Cardiac septum (tissue), 1 donor: ENCODE measurements around the gene BANP.

- PRO-cap, result bidirectional peak, plus-strand start at chr16:87951483, minus-strand start at chr16:87951347
Measured at GRCh38 chr16:87951240-87952140, at the start of gene BANP. Gene BANP, plus strand, starts transcription at chr16:87951434.

DNA sequence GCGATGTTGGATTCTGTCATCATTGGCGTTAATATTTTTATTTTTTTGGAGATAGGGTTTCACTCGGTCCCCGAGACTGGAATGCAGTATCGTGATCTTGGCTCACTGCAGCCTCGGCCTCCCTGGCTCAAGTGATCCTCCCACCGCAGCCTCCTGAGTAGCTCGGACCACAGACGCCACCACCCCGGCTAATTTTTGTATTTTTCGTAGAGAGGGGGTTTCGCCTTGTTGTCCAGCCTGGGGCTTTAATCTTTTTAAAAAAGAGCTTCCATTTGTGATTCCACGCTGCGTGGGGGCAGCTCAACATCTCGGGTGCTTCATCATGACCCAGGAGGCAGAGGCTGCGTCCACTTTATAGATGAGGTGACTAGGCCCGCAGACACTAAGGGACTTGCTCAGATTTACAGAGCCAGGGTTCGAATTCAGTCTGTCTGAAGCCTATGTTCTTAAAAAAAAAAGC is 1.5 kb downstream of the BANP start:
- PRO-cap, result no peak

DNA sequence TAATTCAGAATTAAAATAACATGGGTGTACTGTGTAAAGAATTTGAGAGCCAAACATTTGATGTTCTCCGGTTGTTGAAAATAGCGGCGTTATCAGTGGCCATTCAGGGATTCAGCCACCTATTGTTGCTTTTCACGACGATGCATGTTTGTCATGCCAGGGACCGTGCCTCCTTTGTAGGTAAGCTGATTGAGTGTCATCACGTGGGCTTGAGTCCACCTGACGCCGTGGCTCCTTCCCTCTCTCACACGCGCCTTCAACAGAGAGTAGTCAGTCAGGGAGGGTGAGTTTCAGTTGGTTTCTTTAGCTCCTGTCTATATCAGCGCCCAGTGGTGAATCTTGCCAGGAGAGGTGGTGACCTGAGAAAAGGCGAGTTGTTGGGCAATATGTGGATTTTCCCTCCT is 31.1 kb downstream of the BANP start:
- PRO-cap, result no peak

- PRO-cap, result no peak
Measured at GRCh38 chr16:88013727-88014497, 62.7 kb downstream of the BANP start.

GRCh38 chr16:88048069-88048715 is 97.0 kb downstream of the BANP start:
- PRO-cap, result no peak

DNA sequence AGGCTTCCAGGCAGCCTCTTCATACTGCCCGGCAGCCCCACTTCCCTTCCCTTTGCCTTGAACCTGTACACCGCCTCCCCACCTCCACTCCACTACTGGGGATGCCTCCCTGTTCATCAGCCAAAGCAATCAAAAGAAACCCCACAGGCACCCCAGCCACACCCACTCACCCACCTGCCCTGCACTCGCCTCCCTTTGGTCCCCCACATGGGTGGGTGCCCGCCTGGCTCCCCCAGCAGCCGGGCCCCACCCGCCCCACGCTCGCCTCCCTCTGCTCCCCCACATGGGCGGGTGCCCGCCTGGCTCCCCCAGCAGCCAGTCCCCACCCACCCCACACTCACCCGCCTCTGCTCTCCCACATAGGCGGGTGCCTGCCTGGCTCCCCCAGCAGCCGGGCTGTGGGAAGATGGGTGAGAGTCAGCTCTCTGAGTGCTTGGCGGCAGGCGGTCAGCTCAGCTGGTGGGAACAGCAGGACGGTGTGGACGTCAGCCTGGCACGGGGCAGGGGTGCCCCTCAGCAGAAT is 135.5 kb downstream of the BANP start:
- PRO-cap, result no peak

DNA sequence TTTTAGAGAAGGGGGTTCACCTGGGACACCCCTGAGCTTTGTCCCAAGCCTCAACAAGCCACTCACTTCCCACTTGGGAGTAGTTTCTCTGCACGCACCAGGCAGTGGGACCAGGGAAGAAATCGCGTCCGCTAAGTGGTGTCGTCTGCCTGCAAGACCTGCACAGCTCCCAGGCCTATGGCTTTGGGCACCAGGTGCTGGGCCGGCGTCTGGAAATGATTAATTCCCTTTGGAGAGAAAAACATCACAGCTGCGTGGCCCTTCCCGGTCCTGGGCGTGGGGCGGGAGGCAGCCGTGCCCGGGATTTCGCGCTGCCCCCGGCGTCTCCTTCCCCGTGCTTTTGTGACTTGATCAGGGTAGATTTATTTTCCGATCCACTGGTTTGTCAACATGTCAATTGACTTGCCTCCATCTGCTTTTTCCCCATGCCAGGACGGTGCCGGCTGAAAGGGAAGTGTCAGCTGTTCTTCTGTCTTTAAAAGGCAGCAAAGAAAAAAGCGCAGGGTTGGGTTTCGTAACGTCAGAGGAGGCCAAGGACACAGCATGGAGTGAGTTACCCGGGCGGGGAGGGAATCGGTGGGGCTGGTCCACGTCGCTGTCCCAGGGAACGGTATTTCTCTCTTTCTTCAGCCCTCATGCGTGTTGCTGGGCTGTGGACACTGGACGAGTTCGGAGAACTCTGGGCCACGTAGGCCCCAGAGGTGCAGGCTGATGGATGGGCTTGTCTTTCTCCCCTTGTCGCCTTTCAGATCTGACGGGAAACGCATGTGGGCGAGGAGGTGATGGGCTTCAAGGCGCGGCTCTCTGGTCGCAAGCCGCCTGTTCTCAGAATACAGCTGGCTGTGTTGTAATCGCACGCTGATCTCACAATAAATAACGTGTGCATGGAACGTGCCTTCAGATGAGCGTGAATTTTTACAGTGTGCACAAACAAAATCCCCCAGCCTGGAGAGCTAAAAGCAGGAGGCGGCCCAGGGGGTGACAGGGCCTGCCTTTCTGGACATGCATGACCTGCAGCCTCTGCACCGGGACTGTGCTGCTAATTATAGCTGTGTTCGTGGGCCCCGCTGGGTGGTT is 188.1 kb upstream of the ZNF469 start:
- PRO-cap, result no peak

DNA sequence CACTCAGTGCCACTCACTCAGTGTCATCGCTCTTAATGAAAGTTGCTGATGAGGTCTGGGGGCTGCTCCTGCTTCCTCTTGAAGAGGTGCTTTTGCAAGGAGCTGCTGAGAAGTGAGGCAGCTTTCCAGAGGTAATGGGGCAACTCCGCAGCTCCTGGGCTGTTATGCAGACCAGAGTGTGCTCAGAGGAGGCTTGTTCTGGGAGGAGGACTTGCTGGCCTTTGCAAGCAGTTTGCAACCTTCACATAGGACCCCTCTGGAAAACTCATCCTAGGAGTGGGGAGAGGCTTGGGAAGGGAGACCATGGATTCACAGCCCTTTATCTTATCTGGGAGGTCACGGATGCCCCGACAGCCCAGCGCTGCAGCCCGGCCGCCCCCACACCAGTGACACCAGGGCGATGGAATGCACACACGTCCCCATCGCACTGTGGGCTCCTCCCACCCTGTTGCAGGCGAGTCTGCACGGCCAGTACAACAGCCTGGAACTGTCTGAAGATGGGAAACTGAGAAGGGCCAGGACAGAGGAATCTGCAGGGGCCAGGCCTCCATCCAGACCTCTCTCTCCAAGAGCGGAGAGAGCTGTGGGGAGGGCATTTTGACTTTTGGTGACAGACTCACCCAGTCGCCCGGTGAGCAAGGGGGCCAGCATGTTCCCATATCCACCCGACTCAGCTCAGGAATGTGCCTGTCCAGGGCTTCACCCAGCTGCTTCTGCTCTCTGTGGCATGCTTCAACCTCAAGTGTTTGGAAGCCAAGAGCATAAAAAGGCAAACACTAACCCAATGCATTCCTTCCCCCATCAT is 78.7 kb upstream of the ZNF469 start:
- PRO-cap, result no peak

- PRO-cap, result no peak
Measured at GRCh38 chr16:88315578-88316328, 67.0 kb upstream of the ZNF469 start.

- PRO-cap, result no peak
Measured at GRCh38 chr16:88405553-88406174, 22.9 kb downstream of the ZNF469 start.

DNA sequence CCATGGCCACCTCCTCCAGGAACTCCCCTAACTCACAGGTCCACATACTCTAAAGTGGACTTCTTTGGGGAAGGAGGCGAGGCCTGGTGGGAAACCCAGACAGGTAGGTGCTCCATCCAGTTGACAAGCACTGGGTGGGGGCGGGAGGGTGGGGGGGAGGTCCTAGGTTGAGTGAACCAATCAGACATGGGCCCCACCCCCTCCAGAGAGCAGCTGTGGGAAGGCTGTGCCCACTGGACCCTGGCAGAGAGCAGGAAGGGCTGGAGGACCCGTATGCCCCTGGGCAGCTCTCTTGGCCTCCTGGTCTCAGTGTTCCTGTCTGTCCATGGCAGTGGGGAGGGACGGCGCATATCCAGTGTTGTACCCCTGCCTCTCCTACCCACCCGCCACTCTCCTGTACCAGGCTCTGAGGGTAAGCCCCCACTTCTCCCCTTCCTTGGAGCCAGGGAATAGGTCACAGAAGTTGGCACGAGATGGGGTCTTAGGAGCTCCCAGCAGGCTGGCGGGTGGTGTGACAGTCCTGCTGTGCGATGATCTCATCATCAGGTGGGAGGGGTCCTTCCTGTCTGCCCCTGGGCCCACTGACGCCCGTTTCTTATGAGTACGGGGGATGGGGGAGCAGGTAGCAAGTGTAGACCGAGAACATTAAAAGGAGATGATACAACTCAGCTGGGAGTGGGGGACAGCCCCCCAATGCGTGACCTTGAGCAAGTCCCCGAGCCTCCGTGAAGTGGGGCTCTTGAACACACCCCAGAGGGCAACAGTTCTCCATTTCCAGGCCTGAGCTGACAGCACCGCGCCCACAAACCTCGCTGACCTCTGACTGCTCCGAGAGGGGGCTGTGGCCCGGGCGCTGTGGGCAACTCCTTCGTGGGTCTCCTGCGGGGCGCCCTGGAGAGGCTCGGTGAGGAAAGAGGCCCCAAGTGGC is 1.3 kb upstream of the ZFPM1 start:
- PRO-cap, result no peak

DNA sequence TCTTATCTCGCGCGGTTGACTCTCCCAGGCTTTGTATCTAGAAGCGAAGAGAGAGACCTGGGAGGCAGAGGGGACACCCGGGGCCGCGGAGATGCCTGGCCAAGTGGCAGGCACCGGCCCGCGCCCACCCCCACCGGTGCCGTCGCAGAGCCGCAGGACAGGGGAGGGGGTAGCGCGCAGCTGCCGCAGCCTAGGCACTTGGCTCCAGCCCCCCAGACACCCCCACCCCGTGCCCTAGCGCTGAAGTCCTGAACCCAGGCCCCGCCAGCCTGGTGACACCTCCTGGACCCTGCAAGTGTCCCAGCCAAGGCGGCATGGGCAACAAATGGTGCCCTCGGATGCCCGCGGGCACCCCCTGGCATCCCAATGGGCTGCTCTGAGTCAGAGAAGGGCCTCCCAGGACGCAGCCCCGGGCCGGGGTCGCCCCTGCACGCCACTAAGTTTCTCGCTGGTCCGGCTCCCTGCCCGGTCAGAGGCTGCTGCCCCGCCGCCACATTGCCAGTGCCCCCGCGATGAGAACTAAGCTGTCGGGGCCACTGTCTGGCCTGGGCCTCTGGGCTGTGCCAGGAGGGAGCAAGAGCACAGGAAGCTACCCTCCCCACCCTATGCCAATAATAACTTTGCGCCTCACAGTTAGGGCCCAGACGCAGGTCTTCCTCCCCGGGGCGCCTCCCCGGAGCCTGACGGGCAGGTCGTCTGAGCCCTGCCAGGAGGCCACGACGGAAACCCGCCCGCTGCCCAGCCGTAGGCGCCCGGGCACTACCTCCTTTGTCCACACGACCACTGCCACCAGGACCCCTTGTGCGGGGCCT is 1.2 kb downstream of the ZFPM1 start:
- PRO-cap, result bidirectional peak, plus-strand start at position 643 of the sequence, minus-strand start at position 607 of the sequence

DNA sequence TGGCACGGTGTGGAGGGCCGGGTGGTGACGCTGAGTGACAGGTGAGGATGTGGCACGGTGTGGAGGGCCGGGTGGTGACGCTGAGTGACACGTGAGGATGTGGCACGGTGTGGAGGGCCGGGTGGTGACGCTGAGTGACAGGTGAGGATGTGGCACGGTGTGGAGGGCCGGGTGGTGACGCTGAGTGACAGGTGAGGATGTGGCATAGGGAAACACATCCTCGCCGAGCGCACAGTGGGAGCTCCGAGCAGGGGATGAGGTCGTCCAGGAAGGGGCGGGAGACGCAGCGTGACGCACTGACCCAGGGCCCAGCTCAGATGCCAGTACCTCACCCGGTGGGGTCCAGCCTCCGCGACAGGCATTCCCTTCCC is 17.6 kb downstream of the ZFPM1 start:
- PRO-cap, result no peak

GRCh38 chr16:88494170-88495227 is 41.4 kb downstream of the ZFPM1 start:
- PRO-cap, result no peak

DNA sequence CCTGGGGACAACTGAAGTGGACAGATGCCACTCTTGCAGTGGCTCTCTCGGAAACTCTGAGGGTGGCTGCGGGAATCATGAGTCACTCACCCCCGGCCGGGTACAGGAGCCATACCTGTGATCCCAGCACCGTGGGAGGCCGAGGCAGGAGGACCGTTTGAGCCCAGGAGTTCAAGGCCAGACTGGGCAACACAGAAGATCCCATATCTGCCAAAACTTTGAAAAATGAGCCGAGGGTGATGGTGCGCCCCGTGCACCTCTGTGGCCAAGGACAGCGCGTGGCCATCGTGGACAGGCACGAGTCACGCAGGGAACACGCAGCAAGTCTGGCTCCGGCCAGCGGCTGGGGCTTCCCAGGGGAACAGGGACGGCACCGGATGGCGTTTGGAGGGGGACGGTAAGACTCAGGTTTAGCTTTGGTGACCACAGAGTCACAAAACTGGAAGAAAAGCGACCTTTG is 41.3 kb upstream of the ZC3H18 start:
- PRO-cap, result no peak

- PRO-cap, result no peak
Measured at GRCh38 chr16:88531747-88532348, 38.4 kb upstream of the ZC3H18 start.

- PRO-cap, result no peak
Measured at GRCh38 chr16:88550186-88550710, 20.0 kb upstream of the ZC3H18 start.

GRCh38 chr16:88658589-88659368 is 4.1 kb downstream of the MVD start:
- PRO-cap, result no peak

DNA sequence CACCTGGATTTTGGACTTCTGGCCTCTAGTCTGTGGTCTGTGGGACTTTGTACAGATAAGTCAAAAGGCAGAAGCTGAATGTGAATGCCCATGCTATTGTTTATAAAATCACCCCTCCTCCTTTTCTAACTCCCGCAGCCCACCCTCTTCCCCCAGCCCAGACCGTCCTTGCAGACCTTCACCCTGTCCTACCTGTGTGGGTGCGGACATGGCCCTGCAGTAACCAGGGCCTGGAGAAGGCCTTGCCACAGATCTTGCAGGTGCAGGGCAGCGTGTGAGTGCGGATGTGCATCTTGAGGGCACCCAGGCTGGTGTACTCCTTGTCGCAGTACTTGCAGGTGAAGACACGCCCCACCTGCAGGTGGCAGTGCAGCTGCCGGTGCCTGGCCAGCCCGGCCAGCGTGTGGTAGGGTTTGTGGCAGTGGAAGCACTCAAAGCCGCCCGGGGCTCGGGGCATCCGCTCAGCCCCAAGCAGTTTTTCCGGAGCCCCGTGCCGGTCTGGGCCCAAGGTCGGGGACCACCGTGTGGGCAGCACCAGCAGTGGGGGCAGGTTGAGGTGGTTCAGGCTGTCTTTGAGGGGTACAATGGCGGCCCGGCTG is 5.3 kb downstream of the SNAI3 start:
- PRO-cap, result no peak

DNA sequence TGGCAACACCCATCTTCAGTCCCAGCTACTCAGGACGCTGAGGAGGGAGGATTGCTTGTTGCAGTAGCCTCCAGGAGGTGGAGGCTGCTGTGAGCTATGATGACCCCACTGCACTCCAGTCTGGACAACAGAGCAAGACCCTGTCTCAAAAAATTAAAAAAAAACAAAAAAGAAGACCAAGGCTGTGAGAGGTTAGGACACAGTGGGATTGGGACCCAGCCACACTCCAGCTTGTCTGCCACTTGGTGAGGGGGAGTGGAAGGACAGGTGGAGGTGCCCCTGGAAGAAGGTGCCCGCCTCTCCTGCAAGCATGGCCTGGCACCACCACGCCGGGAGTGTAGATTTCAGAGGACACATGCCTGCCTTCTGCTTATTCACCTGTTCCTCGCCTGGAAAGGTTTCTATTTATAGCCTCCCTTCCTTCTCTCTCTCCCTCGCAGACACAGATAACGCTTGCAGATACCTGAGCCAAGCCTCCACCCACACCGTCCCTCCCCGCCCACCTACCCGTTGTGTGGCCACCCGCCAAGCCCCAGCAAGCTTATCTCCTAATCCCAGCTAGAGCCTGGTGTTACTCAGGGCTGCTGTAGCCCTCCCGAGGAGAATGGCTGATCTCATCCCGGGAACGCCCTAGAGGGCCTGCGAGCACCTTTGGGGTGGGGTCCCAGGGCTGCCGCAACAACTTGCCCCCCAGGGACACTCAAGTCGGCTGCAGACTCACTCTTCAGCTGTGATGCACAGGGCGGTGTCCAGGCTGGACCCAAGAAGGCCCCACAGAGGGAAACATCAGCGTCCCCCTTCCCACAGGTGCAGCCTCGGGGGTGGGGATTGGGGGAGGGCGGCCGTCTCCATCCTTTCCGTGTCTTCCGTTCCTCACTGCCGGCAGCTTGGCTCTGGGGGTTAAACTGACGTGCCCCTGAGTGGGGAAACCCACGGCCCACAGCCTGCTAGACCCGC is 1.7 kb upstream of the SNAI3 start:
- PRO-cap, result no peak